Fibroblast of villous mesenchyme (primary cell): ENCODE measurements around the genes COG3, CBY2 and LRRC63.

DNA sequence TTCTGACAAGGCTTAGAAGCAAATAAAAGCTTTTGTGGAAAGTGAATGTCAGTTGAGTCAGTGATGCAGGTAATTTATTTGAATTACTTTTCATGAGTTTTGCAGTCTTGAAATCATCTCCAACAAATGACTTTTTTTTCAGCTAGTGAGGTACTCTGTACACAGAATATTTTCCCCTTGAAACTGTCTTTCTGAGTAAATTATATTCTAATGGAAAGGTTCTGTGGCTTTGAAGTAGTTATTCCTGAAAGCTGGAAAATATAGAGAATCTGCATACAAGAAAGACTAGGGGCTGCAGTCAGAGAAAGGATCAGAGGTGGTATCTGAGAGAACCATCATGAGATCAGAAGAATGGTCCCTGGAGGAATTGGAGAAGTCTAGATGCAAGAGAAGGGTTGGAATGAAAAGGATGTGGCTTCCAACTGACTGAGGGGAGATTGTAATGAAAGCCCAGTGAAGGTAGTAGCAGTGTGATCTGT lies 30.4 kb downstream of the KCTD4 start:
- CAGE, long polyA plus RNA, result no peak

- CAGE, long polyA plus RNA, result no peak
Measured at GRCh38 chr13:45325530-45326215, 15.3 kb downstream of the TPT1 start.

DNA sequence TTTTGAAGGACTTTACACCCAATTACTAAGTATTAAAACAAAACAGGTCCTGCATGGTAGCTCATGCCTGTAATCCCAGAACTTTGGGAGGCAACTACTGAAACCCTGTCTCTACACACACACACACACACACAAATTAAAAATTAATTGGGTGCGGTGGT lies 993 bp upstream of the TPT1 start:
- CAGE, long polyA plus RNA, result no peak

DNA sequence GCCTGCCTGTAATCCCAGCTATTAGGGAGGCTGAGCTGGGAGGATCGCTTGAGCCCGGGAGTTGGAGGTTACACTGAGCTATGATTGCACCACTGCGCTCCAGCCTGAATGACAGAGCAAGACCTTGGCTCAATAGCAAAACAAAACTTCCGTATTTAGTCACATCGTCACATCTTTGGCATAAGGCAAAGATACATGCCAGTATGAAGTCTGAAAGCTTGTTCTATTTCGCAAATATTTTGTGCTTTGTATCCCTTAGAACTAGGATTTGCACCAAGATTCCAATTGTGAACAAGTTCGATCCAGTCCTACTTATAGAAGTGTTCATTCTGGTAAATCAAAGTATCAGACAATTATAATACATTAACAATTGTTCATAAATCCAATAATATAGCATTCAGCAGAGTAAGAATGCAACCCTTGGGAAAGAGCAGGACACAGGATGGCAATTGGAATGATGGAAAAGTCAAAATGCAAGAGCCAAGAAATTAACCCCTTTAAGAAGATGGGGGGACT lies 1.3 kb upstream of the TPT1 start:
- CAGE, long polyA plus RNA, result no peak

DNA sequence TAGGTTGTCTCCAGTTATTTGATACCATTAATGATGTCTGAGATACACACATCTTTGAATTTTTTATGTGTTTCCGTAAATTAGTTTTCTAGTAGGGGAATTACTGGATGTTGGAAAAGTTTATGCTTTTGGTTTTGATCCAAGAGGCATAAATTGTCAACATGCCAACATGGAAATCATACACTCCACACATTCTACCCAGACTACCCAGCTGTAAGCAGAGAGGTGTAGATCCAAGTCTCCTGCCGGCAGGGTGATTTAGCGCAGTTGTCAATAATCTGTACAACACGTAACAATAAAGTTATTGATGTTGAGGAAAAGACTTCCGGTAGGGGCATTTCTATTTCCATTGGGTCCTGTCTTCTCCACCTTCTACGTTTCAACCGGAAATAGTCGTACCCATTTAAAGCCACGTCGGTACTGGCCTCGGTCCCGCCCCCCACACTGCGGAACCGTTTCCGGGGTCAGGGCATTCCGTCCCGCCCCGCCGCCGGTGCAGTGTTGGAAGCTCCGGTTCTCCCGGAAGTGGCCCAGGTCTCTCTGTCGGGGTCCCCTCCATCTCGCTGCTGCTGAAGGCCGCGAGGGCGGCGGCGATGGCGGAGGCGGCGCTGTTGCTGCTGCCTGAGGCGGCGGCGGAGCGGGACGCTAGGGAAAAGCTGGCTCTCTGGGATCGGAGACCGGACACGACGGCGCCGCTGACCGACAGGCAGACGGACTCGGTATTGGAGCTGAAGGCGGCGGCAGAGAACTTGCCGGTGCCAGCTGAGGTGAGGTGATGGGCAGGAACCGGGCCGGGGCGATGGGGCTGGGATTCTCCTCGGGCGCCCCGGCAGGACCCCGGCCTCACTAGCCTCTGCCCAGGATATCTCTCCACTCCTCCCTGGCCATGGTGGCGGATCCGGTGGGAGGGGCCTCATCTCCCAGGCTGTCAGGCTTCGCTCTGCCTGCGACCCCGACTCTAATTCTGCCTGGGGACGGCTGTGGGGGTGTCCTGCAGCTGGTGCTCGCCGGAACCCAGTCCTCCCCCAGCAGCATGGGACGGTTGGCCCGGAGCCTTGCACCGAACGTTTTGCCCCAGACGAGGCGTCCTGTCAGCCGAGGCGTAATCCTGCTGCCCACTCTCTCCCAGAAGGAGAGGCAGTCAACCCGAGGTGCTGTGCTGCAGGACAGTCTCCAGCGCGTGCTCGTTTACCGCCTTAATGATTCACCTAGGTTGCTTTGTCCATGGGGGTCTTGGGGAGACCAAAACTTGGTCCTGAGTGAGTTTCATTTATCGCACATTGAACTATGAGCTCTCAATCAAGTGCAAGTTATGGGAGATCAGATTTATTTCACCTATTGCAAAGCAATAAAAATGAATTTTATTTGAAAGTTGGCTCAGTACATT lies at the start of gene COG3:
Gene COG3 (plus strand): TSS at position 496 of the 1,387 bp plus-strand sequence.
- CAGE, long polyA plus RNA, result no peak

GRCh38 chr13:45521136-45521628 lies 56.4 kb downstream of the COG3 start:
- CAGE, long polyA plus RNA, result no peak

- CAGE, long polyA plus RNA, result no peak
Measured at GRCh38 chr13:45670045-45670695, 31.9 kb upstream of the CBY2 start.

DNA sequence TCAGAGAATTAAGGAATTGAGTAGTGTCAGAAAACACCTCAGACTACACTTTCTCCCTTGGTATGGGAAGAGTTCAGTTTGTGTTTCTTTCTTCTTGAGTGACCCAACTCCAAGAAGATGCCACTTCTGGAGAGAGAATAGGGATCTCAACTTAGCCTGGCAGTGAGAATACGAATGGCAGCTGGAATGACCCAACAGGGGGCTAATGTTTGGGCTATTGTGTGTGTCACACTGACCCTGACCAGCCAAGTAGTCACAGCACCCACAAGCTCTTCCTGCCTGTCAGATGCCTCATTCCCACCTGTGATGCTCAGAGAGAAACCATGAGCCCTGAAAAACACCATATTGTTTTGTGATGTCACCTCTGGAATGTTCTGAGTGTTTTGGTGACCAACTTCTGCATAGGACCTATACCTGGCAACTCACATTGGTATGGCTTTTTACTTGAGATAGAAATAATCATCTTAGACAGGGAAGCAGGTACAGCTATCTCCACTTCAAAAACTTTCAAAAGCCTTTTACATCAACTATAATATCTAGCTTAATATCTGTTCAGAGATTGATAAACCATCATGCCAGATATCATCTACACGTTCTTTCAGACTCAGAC lies at the start of gene CBY2:
Gene CBY2 (plus strand): TSS at position 285 of the 610 bp plus-strand sequence.
- CAGE, long polyA plus RNA, result no peak

DNA sequence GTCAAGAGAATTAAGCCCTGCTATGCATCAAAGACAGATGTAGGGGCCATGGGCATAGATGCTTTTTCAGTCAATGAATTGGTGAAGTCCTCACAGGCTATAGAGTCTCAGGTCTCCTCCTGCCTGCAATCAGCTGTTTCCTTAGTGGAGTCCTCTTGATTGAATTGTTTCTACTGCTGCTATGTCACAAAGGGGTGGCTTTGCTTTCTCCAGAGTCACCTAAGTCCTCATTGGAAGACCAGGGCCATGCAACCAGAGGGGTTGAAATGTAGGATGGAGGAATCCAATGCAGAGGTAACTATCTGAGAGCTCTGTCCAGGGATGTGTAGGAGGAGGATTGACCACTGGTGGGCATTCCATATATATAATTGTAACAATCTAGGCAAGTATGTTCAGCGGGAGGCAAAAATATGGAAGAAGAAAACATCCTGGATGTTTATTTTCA lies 1.2 kb downstream of the CBY2 start:
- CAGE, long polyA plus RNA, result no peak

DNA sequence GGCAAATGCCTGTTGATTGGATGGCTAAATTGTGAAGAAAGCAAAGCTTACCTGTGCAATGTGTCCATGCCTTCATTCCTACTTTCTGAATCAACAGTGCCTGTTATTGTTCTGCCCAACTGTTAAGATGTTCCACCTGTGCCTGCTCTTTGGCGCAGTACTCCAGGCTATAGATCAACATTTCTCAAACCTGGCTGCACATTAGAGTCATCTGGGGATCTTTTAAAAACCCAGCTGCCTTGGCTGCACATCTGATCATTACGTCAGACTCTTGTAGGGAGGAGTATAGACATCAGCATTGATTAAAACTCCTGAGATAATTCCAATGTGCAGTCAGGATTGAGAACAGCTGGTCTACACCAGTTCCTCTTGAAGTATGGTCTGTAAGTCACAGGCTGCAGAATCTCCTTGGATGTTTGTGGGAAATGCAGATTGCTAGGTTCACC lies 16.2 kb upstream of the CPB2 start:
- CAGE, long polyA plus RNA, result no peak

GRCh38 chr13:46165397-46165959 lies 16.5 kb downstream of the LCP1 start:
- CAGE, long polyA plus RNA, result no peak

- CAGE, long polyA plus RNA, result no peak
Measured at GRCh38 chr13:46211163-46212084, at the start of gene LRRC63. Gene LRRC63, plus strand, starts transcription at chr13:46211928.

- CAGE, long polyA plus RNA, result no peak
Measured at GRCh38 chr13:46359801-46360232, 27.2 kb downstream of the RUBCNL start.

DNA sequence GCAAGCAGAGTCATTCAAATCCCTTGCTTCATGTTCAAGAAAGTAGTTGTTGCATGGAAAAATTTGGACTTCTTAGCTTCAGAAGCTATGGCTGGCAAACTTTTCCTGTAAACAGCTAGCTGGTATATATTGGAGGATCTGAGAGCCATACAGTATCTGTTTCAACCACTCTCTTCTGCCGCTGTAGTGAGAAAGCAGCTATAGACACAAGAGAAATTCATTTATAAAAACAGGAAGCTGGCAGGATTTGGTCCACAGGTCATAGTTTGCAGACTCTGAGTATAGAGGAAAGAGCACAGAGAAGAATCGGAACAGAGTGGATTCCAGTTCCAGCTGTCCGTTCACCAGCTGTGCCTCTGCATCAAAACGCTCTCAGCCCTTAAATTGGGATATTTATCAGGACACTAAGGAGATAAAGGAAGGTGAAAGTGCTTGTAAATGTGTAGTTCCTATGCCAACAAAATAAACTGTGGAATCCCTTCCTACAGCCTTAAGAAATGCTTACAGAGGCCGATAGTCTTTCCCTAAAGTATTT lies 17.2 kb downstream of the RUBCNL start:
- CAGE, long polyA plus RNA, result no peak

- CAGE, long polyA plus RNA, result no peak
Measured at GRCh38 chr13:46373566-46373937, 13.5 kb downstream of the RUBCNL start.

DNA sequence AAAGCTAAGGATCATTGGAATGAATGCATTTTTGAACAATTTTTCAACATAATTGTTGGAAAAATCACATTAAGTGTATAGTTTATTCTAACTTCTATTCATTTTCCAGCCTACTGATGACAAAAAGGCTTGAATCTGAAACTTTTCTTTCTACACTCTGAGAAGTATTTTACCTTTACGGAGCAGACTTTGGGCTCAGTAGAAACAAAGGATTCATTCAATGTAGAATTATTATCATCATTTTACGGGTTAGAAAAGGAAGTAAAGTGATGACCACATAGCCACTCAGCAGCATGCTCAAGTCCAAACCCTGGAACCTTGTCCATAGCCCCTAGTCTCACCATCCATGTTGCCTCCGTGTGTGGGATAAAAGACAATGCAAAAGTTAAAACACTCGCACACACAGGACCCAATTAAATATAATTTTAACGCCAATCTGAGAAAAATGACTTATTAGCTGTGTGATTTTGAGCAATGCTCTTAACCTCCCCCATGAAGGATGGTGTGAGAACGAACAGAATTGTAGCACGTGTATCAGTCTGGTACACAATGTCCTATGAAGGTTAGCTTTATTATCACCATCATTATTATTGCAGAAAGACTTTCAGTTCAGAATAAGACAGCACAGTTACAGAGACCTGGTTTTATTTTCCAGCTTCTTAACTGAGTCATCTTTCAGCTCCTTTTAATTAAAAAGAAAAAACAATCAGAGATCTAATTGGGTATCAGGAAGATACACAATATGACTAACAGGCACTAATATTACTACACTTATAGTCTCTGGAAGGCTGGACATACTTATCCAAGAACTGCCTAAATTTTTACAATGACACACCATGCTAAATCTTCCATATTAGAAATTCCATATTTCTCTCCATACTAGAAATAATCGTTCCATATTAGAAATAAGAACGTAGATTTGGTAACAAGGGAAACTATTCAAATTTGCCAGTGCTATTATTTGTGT lies 2.2 kb downstream of the RUBCNL start:
- CAGE, long polyA plus RNA, result no peak

DNA sequence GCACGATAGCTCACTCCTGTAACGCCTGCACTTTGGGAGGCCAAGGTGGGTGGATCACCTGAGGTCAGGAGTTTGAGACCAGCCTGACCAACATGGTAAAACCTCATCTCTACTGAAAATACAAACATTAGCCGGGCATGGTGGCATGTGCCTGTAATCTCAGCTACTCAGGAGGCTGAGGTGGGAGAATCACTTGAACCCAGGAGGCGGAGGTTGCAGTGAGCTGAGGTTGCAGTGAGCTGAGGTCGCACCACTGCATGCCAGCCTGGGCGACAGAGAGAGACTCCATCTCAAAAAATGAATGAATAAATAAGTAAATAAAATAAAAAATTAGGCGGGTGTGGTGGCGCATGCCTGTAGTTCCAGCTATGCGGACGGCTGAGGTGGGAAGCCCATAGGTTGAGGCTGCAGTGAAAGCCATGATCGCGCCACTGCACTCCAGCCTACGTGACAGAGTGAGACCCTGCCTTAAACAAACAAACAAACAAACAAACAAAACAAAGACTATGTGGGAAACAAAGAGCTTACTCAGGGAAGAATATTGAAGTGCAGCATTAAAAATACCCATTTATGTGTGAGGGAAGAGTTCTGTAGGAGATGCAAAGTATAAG lies 4.7 kb downstream of the LRCH1 start:
- CAGE, long polyA plus RNA, result no peak

- CAGE, long polyA plus RNA, result no peak
Measured at GRCh38 chr13:46615828-46616750, 63.1 kb downstream of the LRCH1 start.

GRCh38 chr13:46667184-46667335 lies 114.1 kb downstream of the LRCH1 start:
- CAGE, long polyA plus RNA, result no peak

DNA sequence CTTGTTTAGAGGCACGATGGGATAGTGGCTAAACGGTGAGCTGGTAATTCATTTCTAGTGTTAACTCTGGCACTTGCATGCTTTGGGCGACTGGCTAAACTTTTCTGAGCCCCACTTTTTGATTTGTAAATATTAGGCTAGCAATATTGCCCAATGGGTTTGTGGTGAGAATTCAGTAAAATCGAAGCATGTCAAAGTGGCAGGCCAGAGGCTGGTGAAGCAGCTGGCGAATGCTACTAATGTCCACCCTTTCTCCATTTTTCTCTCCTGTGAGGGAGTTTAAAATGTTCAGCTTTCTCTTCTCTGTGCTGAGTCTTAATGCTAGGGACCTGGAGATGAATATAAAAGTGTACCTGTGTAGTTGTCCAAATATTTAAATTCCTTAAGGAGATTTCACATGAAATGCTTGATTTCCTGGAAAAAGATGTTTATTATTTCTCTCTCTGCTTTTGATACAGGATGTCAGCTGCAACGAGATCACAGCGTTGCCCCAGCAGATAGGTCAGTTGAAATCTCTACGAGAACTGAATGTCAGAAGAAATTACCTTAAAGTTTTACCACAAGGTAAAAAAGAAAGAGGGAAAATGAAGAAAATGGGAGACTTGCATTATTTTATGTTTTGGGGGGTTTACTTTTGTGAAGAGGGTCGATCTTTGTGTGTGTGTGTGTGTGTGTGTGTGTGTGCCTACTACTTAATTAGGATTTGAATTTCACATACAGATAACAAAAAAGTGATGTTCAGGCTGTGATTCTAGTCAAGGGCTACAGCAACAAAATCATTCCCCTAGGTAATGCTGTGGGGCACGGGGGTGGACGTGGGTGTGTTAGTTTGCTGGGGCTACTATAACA lies 115.5 kb downstream of the ESD start:
- CAGE, long polyA plus RNA, result no peak